Paraaortic lymph node (tissue), 1 donor: ENCODE results near the gene ASB5.

GRCh38 chr4:173505824-173506351 lies 24.1 kb downstream of the HAND2 start:
- PRO-cap, result no peak

GRCh38 chr4:173510459-173511189 lies 19.4 kb downstream of the HAND2 start:
- PRO-cap, result no peak

DNA sequence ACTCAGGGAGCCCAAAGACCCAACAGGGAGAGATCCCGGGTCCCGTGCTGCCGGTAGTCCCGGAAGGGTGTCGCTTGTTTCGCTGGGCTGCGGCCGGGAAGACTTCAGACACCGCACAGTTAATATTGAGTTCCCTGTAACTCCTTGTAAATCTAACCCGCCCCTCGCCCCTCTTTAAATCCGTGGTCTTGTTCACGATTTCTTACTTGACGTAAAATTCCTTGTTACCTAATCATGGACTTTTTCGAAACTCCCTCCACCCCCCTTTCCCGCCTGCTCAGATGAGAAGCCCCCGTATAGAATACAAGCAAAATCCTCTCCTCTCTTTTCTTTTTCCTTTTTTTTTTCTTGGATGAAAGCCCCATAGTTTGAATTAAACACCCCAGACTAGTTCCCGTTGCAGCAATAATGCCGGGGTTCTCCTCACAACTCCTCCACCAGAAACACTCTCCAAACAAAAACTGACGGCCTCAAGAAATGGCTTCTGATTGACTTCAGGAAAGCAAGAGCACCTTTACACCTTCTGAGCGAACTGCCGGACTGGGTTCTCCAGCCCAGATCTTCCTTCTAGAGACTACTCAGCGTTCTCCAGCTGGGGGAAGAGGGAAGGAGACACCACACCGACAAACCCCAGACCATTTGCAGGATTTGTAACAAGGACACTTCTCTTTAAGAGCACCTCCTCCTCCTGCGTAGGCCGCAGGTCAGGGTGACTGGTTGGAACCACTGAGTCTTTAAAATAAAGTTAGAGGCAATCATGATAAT lies 4.1 kb downstream of the HAND2 start:
- PRO-cap, result no peak

DNA sequence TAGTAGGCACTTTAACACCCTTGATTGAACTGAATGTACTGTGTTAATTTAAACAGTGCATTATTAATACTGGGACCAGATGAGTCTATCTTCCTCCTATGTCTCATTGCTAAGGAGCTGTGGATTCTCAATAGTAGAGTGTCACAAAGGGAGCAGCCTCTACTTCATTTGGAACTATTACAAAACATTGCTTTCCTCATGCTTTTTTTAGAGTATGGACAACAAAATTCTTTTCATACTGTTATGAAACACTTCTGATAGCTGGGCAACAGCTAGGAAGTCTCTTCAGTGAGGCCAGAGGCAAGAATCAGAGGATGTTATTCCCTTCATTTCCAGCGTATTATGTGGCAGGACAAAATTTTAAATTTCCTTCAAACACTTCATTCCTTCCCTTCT lies 160.8 kb downstream of the FBXO8 start:
- PRO-cap, result no peak

- PRO-cap, result no peak
These were observed 66.2 kb downstream of the FBXO8 start for GRCh38 chr4:174216879-174218131.

DNA sequence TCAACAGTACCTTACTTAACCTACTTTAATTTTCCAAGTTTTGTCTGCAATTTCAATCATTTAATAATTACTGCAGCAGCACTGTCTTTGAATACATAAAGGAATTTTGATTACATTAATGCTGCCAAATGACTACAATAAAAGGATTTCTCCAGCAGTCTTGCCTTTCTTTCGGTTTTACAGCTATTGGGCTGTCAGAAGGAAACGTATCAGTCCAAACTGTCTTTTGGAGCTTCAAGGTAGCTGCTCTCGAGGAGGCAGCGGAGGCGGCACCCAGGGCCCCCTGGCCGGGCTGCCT lies 752 bp downstream of the HPGD start:
- PRO-cap, result no peak

GRCh38 chr4:174532375-174532816 lies 10.1 kb upstream of the HPGD start:
- PRO-cap, result no peak

GRCh38 chr4:174928023-174928675 lies 10.0 kb downstream of the ADAM29 start:
- PRO-cap, result no peak

- PRO-cap, result no peak
These were observed 348.7 kb downstream of the ADAM29 start for GRCh38 chr4:175266982-175267181.

DNA sequence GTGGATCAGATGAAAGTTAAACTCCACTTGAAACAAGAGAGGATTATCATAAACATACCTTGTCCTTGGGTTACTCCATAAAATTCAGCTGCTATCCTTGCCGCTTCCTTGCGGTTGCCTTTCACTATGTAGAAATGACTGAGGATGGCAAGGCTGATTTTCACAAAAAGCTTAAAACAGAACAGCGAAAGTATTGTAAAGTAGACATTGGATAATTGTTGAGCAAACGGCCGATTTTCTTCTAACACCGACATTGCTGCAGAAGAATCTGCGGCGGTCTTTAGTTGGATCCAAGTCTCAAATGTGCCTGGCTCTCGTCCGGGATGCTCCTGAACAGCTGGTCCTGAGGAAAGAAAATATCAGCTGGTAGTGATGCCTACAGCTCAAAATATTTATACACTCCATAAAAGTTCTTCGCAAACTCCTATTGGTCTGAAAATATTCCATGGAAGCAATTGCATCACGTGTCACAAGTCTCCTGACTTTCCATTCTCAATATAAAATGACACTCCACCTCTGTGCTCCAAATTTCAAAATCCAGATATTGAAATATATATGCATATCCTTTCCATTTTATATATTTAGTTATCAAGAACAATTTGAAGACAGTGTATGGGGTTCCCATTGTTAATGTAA lies at the start of gene ASB5:
ASB5 (minus strand) TSS at position 368 of the 636 bp plus-strand sequence.
- PRO-cap, result no peak

DNA sequence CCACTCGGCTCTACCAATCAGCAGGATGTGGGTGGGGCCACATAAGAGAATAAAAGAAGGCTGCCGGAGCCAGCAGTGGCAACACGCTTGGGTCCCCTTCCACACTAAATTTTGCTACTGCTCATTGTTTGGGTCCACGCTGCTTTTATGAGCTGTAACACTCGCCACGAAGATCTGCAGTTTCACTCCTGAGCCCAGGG lies 144.1 kb downstream of the TENM3 start:
- PRO-cap, result no peak

DNA sequence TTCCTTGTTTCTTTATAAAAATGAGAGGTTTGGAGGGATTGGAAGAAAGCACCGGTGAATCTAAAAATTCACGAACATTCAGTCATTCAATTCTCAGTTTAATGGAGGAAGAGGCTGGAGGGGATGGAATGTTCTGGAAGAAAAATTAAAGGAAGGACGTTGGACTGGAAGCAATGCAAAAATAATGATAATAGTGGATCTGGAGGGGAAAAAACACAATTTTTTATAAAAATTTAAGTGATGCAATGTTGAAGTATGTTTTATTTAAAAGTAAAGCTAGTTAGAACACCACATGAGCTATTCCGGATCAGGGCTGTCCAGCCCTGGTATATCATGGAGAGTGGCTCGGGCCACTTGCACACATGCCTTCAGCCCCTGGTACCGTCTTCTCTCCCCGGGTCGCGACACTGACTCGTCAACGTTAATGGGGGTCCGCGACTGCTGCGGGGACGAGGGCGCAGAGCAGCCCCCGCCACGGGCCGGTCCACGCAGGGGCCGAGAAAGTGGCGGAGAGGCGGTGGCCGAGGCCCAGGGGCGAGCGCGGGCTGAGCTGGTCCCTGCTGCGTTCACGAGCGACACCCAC lies 204.6 kb downstream of the TENM3 start:
- PRO-cap, result no peak

DNA sequence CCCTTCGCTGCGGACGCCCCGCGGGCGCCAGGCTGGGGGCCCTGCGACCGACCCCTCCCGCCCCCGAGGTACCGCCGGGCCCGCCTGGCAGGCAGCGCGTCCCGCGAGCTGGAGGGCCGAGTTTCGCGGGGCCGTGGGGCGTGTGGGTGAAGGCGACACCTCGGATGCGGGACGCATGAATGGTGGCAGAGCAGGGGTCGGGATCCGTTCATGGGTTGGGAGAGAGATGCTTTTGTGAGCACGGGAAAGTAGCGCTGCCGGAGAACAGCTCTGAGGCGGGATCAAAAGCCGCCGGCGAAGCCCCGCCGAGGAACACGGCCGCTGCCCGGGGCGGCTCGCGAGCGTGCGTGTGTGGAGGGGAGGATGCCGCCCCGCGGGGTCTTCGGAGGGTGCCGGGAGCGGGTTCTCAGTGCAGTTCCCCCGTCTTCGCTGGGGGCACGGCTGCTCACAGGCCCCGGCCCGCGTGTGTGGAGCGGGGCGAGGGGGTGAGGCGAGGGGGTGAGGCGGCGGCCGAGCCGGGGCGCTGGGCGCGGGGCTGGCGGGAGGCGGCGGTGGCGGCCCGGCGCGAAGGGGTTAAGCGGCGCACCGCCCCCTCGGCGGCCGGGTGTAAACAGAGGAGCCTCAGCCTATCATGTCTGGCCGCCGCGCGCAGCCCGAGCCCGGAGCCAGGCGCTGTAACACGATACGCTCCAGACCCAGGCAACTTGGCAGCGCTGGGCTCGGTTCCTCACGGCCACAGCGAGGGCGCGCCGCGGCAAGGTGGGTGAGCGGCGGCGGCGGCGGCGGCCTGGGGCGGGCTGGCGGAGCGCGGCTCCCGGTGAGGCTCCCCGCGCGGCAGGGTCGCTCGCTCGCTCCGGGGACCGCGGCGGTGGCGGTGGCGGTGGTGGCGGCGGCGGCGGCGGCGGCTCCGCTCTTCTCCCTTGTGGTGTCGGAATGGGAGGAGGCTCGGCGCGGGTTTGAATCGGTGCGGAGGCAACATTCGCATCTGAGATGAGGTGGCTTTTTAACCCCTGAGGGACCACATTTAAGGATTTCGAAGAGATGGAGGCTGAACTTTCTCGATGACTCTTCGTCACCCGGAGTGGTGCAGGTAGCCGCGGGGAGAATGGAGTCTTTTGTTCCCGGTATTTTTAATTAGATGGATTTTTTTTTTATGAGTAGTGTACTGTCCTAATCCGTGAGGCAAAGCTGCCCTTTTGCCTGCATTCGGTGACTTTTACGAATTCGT lies 205.5 kb downstream of the TENM3 start:
- PRO-cap, result bidirectional peak, plus-strand start at position 730 of the sequence, minus-strand start at position 545 of the sequence

DNA sequence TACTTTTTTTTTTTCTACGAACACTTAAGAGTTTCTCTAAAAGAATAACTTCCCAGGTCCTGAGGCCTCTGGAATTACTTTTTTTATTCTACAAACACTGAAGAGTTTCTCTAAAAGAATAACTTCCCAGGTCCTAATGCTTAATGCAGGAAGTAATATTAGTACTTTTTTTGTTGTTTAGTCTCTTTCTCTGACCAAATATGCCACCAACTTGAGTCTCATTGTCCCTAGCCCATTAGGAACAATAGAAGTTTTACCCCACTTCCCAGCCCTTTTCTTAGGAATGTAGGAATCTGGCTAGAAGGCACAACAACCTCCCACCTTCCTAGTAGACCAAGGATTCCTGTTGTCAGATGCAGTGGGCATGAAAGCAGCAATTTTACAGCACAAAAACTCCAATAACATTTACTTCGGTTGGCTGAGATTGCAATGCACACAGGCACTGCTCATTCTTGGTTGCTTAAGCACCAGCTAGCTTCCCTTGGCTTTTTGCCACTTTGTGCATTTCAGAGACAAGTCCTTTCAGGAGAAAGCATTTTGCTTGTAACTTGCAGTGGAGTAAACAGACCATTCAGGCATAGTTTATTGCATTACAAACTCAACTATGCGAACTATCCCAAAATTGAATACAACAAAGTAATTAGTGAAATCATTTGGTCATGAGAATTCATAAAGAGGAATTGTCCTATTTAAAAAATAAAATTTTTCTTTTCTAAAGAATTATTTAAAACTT lies 312.8 kb downstream of the TENM3 start:
- PRO-cap, result no peak

DNA sequence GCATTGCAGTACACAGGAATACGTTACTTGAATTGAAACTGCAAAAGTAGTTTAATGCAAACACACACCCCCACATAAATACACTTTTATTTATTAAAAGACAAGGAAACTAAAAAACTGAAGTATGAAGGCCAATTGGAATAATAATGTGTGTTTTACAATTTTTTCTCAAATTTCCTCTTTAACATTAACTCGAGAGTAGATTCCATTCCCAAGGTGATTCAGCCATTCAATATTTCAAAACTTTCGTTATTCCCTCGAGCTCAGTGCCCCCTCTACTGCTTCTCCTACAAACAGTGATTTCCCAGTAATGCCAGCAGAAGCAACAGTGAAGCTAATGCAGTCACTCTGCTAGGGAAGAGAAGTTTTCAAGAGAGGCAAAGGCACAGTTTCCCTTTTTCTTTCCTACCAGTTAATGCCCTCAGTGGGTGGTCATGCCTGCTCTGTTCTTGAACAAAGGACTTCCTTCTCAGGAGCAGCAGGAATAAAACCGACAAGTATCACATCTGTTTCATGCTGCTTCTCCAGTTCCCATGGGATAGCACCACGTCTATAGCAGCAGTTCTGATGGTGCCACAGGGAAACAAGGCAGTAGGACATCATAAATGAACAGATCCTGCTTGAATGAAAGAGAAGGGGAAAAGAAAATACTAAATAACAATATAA lies 317.1 kb downstream of the TENM3 start:
- PRO-cap, result no peak

GRCh38 chr4:182806107-182807333 lies 110.7 kb downstream of the DCTD start:
- PRO-cap, result unidirectional peak, plus-strand start at chr4:182806593

DNA sequence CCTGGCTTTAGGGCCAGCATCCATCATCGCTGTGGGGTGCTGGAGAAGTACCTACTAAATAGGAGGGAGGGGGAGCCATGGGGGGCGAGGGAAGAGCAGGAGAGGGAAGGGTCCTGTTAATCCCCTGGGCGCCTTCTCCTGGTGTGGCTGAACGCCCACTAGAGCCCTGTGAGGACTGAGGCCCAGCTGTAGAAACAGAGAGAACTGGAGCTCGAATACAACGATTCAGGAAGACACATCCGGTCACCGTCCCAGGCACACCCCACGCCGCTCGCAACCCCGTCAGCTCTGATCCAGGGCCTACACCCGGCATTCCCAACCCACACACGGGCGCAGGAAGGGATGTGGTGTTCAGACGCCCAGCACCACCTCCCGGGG lies 525 bp downstream of the DCTD start:
- PRO-cap, result no peak

GRCh38 chr4:183099804-183100541 lies 916 bp downstream of the WWC2 start:
- PRO-cap, result no peak

- PRO-cap, result no peak
These were observed 49.2 kb downstream of the CLDN22 start for GRCh38 chr4:183270875-183271314.

DNA sequence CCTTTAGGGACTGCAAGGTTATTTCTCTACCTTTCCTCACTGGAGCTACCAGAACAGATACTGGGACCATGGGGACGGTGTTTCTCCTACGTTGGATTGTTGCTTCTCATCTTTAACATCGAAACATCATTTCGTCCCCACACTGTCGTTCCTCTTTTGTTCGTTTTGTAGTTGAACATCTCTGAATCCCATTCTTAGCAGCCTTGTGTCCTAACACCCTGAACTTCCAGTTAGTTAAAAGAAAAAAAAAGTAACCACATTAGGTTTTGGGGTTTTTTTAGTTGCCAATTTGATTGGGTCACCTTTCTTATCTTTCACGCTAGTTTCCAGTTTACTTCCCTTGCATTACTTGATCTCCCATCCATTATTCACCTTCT lies 551 bp downstream of the TRAPPC11 start:
- PRO-cap, result no peak